Uterus (tissue), 7 donors: Measurements from ENCODE around the genes CLGN and MGAT4D.

- PRO-cap, 4 experiments: no peak in any of the 4 experiments
- RAMPAGE, long total RNA, 2 experiments: start-site peak on the minus strand in 1 of 2 experiments, at chr4:140043822-140043878 at its widest, 6 reads per replicate
- RRBS: no CpG with 5 or more reads among the region's 13 CpGs
Measured at GRCh38 chr4:140043135-140044214, 110.5 kb downstream of the MAML3 start.

- PRO-cap, 4 experiments: peak in 1 of 4 experiments; most common minus-strand start chr4:140094030 (in 1)
- RAMPAGE, long total RNA, 2 experiments: no peak in any of the 2 experiments
- RRBS: no CpG with 5 or more reads among the region's 12 CpGs
Measured at GRCh38 chr4:140093735-140094609, 60.0 kb downstream of the MAML3 start.

GRCh38 chr4:140094625-140095407 is 59.2 kb downstream of the MAML3 start:
- PRO-cap, 4 experiments: peak in 4 of 4 experiments; most common plus-strand start chr4:140095130 (in 4); most common minus-strand start chr4:140094838 (in 1)
- RAMPAGE, long total RNA, 2 experiments: start-site peak on the minus strand in 1 of 2 experiments, at chr4:140095156-140095181 at its widest, 15 reads per replicate
- RRBS: no CpG with 5 or more reads among the region's 13 CpGs

- PRO-cap, 4 experiments: no peak in any of the 4 experiments
- RAMPAGE, long total RNA, 2 experiments: no peak in any of the 2 experiments
- RRBS: no CpG with 5 or more reads among the region's 9 CpGs
Measured at GRCh38 chr4:140137547-140138581, 16.1 kb downstream of the MAML3 start.

DNA sequence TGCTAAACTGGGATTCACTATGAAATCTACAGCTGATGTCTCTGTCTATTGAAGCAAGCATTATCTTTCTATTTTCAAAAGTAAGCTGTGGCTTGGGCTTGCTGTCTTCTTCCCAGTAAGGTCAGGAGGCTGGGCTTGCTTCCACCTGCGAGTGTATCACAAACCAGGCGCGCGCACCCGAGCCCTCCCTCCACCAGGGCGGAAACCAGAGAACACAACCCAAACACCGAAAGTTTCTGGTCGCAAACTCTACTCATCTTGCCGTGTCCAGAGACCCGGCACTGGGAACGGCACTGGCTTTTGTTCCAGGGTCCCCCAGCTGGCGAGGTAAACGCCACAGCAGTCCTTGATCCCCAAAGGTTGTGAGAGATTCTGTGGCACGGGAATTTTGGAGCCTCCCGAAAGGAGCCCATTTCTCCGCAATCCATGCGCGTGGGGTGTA is 3.8 kb downstream of the MAML3 start:
- PRO-cap, 4 experiments: peak in 3 of 4 experiments; most common plus-strand start position 189 of the sequence (in 2); most common minus-strand start position 109 of the sequence (in 1)
- RAMPAGE, long total RNA, 2 experiments: no peak in any of the 2 experiments
- RRBS: no CpG with 5 or more reads among the region's 18 CpGs

DNA sequence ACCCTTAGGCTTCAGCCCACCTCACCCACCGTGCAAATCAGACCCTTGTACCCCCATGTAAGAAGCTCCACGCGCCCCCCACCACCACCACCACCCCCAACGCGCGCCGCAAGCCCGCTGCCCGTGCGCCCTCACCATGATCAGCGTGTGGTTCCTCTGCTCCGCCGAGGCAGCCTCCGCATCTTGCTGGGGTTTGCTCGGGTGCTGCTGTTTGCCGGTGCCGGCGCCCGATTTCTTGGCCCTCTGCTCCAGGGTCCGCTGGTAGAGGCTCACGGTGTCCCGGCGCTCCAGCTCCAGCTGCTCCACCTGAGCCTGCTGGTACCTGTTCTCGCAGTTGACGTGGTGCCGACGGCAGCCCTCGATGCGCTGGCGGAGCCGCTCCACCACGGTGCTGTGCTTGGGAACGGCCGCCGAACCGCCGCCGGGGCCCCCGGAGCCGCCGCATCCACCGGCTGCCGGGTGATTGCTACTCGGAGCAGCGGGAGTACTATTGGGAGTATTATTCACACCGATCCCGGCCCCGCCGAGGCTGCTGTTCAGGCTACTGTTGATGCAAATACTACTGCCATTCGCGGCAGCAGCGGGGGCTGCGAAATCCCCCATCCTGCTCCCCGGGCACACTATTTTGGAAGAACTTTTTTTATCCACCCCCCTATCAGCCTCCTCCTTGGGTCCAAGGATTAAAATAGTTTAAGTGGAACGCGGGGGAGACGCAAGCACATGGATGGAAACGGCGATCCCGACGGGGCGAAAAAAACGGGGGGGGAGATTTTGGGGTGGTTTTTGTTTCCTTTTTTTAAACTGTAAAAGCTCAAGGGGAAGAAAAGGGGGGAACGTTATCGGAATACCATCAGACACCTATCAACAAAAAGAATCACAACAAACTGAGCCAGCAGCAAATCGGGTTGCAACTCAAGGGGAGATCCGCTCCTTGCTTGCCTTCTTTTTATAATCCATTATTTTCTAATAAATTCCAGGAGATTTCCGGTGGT is 963 bp downstream of the MAML3 start:
- PRO-cap, 4 experiments: peak in 4 of 4 experiments; most common plus-strand start position 333 of the sequence (in 3); most common minus-strand start position 149 of the sequence (in 2)
- RAMPAGE, long total RNA, 2 experiments: start-site peak on the minus strand in 1 of 2 experiments, centred at position 327 of the sequence, 22 reads per replicate
- RRBS: 2% methylated on average over 16 of the region's 68 CpGs

GRCh38 chr4:140297116-140297616 is 76.3 kb upstream of the SCOC start:
- PRO-cap, 4 experiments: peak in 1 of 4 experiments; most common minus-strand start chr4:140297267 (in 1)
- RAMPAGE, long total RNA, 2 experiments: no peak in any of the 2 experiments
- RRBS: 12% methylated on average over 2 of the region's 8 CpGs

GRCh38 chr4:140427524-140428083 is at the start of gene CLGN:
CLGN (minus strand) TSS chr4:140427648.
- PRO-cap, 4 experiments: peak in 1 of 4 experiments; most common plus-strand start chr4:140427670 (in 1); most common minus-strand start chr4:140427641 (in 1)
- RAMPAGE, long total RNA, 2 experiments: start-site peak on the minus strand in 1 of 2 experiments, at chr4:140427641-140427660 at its widest, 29 reads per replicate
- RRBS: no CpG with 5 or more reads among the region's 40 CpGs

DNA sequence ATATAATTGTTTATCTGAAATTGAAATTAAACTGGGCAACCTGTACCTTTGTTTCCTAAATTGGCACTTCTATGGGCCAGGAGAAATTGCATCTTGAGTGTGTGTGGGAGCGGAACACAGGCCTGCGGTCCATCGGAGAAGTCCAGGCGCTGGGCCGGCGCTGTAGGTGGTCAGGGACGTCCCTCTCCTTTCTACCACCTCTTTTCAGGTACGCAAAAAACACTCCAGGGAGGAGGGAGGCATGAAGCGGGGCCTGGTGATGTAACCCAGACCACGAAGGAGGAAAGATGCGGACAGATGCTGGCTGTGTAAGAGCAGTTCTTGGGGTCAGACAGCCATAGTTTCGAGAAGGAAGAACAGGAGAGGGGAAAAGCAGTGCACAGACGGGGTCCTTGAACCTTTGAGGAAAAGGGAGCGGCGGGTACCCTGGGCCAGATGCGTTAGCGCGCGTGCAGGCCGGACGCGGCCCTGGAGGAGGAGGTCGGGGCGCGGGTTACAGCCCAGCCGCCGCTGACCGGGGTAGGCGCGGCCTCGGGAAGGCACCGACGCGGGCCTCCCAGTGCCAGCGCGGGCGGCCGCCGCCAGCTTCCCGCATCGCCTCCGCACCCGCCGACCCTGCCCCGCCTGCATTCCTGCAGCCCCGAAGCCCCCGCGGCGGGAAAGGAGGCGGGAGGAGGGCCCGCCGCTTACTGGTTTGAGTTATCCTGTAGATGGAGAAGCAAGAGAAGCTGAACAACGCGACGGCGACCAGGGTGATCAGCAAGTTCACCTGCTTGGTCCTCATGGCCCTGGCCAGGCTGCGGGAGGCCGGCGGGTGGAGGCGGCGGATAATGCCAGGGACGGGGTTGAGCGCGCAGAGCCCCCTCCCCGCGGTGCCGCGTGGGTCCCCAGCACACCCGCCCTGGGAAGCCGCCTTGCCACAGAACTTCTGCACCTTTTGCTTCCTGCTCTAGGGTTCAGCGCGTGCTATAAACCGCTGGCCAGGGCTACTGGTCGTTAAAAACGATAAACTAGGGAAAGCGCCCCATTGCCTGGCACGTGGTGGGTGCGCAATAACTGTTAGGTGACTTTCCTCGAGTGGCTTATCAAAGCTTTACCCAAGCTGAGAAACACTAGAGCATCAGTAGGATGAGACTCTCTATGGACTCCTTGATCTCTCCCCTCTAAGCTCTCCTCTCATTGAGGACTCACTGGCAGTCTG is at the start of gene MGAT4D:
Gene MGAT4D (minus strand): TSS at position 855 of the 1,201 bp plus-strand sequence.
- PRO-cap, 4 experiments: no peak in any of the 4 experiments
- RAMPAGE, long total RNA, 2 experiments: no peak in any of the 2 experiments
- RRBS: 3% methylated on average over 9 of the region's 79 CpGs

GRCh38 chr4:140635672-140636120 is 66.9 kb upstream of the UCP1 start:
- PRO-cap, 4 experiments: no peak in any of the 4 experiments
- RAMPAGE, long total RNA, 2 experiments: no peak in any of the 2 experiments
- RRBS: no CpG with 5 or more reads among the region's 6 CpGs

DNA sequence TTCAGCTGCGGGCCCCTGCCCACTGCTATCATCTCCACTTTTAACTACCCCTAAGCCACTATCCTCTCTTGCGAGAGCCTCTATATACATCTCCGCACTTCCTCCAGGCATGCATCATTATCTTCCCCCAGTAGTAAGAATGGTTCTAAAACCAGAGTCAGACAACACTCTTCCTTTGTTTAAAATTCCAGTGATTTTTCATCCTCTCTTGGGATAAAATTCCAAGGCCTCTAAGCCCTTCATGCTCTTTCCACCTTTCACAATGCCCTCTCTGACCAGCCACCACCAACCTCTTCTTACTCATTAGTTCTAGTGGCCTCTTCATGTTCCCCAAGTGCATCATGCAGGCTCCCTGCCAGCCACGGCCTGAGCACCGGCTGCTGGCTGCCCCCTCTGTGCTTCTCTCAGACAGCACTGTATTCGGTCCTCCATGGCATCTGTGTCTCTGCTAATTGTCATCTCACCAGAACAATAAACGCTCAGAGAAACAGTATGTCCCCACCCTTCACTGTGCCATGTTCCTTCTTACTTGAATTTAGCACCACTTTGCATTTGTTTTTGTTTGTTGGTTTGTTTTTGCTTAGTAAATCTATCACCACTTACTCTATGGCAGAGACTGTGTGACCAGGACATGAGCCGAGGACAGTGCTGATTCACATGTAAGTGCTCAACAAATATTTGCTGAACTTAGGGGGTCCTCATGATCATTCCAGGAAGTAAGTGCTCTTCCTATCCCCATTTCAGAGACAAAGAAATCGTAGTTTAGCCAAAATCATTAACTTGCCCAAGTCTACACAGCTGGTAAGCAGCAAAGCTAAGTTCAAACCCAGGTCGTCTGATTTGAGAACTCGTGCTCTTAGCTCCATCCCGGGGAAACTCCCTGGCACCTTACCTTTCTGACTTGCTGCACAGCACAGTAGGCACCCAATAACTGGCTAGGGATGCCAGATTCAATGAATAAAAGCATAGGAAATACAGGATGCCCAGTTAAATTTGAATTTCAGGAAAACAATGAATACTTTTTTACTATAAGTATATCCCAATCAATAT is 77.0 kb upstream of the UCP1 start:
- PRO-cap, 4 experiments: no peak in any of the 4 experiments
- RAMPAGE, long total RNA, 2 experiments: no peak in any of the 2 experiments
- RRBS: no CpG with 5 or more reads among the region's 12 CpGs

- PRO-cap, 4 experiments: no peak in any of the 4 experiments
- RAMPAGE, long total RNA, 2 experiments: start-site peak on the minus strand in 1 of 2 experiments, at chr4:140679627-140679747 at its widest, 10 reads per replicate
- RRBS: no CpG with 5 or more reads among the region's 3 CpGs
Measured at GRCh38 chr4:140679452-140679884, 76.7 kb downstream of the TBC1D9 start.

DNA sequence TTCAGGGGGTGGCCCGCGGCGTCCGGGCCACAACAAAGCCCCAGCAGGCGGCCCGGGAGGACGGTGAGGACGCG is 162 bp downstream of the TBC1D9 start:
- PRO-cap, 4 experiments: peak in 1 of 4 experiments; most common plus-strand start position 58 of the sequence (in 1)
- RAMPAGE, long total RNA, 2 experiments: no peak in any of the 2 experiments
- RRBS: 1% methylated on average over 4 of the region's 9 CpGs

- PRO-cap, 4 experiments: peak in 2 of 4 experiments; most common minus-strand start chr4:141016283 (in 2)
- RAMPAGE, long total RNA, 2 experiments: no peak in any of the 2 experiments
- RRBS: no CpG with 5 or more reads among the region's 7 CpGs
Measured at GRCh38 chr4:141016016-141016726, 117.1 kb downstream of the RNF150 start.

- PRO-cap, 4 experiments: no peak in any of the 4 experiments
- RAMPAGE, long total RNA, 2 experiments: no peak in any of the 2 experiments
- RRBS: 14% methylated on average over 1 of the region's 7 CpGs
Measured at GRCh38 chr4:141131726-141132064, 1.6 kb downstream of the RNF150 start.

GRCh38 chr4:141853157-141853794 is 216.9 kb downstream of the IL15 start:
- PRO-cap, 4 experiments: no peak in any of the 4 experiments
- RAMPAGE, long total RNA, 2 experiments: no peak in any of the 2 experiments
- RRBS: no CpG with 5 or more reads among the region's 11 CpGs

DNA sequence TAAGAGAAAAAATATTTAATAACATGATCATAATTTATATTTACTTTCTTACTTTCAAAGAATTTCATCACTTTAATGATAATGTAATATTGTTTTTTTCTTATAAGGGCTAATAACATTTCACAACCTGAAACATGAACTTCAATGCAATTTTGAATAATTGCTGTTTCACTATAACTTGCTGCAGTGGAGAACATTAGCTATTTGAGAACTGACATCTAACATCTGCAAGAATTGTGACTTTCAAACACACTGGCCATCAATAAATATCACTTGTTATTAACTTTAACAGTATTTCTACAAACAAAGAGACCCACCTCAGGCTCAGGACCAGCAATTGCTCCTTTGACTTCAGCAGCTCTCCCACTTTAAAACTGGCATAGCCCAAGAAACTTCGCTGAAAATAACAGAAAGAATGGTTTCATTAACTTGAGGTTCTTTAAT is 540.9 kb downstream of the INPP4B start:
- PRO-cap, 4 experiments: no peak in any of the 4 experiments
- RAMPAGE, long total RNA, 2 experiments: no peak in any of the 2 experiments
- RRBS: no CpG with 5 or more reads among the region's 1 CpG

- PRO-cap, 4 experiments: peak in 2 of 4 experiments; most common plus-strand start chr4:142355326 (in 2)
- RAMPAGE, long total RNA, 2 experiments: no peak in any of the 2 experiments
- RRBS: no CpG with 5 or more reads among the region's 7 CpGs
Measured at GRCh38 chr4:142354838-142355607, 491.1 kb downstream of the INPP4B start.

- PRO-cap, 4 experiments: peak in 2 of 4 experiments; most common plus-strand start chr4:142845711 (in 1); most common minus-strand start chr4:142845776 (in 1)
- RAMPAGE, long total RNA, 2 experiments: no peak in any of the 2 experiments
- RRBS: 2% methylated on average over 18 of the region's 33 CpGs
Measured at GRCh38 chr4:142845633-142846025, 472 bp downstream of the INPP4B start.

- PRO-cap, 4 experiments: peak in 1 of 4 experiments; most common plus-strand start chr4:143344171 (in 1); most common minus-strand start chr4:143343905 (in 1)
- RAMPAGE, long total RNA, 2 experiments: no peak in any of the 2 experiments
- RRBS: no CpG with 5 or more reads among the region's 8 CpGs
Measured at GRCh38 chr4:143343698-143344610, 7.3 kb downstream of the GAB1 start.